Kidney epithelial cell (primary cell): ENCODE data around the gene LRATD1.

DNA sequence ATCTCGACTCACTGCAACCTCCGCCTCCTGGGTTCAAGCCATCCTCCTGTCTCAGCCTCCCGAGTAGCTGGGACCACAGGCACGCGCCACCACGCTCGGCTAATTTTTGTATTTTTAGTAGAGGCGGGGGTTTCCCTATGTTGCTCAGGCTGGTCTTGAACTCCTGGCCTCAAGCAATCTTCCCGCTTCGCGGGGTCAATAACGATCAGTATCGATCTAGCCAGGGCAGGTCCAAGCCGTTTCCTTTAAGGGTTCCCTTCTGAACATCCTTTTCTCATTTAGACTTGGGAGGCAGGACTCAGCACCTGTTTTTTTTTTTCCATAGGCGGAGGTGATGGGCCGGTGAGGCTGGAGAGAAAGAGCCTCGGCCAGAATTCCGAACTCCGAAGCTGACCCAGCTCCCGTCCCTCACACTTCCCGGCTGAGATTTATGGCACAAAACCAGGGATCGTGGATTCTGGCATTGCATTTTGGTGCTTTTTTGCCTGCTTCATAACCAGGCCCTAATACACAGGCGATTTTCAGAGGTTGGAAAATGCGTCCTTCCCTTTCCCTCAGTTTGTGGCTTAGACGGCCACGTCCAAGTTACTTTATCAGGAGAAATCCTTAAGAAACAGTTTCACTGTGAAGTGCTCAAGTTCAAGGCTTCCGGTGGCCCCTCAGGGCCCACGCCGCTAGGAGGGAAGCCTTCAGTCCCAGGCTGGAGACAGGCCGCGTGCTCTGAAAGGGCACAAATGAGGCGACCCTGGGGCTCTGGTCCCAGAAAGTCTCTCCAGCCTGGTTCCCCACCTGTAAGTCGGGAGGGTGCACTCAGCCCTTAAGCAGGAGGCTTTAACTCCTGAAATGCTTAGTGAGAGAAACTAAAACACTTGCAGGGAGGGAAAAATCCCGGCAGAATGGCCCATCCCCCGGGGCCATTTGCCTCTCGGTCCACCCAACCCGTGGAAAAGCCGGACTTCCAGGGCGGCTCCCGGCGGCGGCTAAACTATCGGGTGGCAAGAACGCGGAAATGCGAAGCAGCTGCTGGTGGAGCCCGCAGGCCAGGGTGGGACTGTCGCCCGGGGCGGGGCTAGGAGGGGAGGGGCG, 883 bp upstream of the SLC66A3 start:
- RAMPAGE, long total RNA: no peak
- RRBS: 17% methylated on average over 14 of the region's 51 CpGs

GRCh38 chr2:11201232-11201642, 46.0 kb downstream of the SLC66A3 start:
- RAMPAGE, long total RNA: no peak
- RRBS: no CpG with 5 or more reads among the region's 3 CpGs

DNA sequence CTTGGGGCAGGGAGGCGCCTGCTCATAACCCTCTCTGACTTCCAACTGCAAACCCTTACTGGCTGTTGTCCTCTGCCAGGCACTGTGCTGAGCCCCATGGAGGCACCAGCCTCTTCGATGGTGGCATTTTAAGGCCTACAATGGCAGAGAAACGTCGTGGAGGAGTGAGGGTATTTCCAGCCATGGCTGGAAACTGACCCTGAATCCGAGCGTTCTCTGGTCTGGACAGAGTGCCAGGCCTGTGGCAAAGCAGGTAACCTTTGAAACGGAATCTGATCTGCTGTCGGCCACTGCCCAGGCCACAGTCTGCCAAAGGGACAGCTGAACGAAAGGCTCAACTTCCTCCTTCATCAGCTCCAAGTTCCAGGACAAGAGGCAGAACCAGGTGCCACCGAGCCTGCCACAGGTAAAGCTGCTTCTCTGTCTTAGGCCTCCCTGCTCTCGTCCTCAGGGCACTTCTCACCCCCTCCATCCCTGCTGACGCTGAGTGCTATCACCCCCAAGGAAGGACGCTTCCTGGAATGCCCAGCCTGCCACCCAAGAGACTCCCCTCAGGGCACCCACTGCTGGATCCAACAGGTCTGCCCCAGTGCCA, 27.1 kb upstream of the ROCK2 start:
- RAMPAGE, long total RNA: no peak
- RRBS: no CpG with 5 or more reads among the region's 13 CpGs

GRCh38 chr2:11389820-11390315, 45.4 kb upstream of the ROCK2 start:
- RAMPAGE, long total RNA: no peak
- RRBS: no CpG with 5 or more reads among the region's 12 CpGs

- RAMPAGE, long total RNA: no peak
- RRBS: no CpG with 5 or more reads among the region's 3 CpGs
Measured at GRCh38 chr2:11506464-11507082, 27.3 kb upstream of the GREB1 start.

DNA sequence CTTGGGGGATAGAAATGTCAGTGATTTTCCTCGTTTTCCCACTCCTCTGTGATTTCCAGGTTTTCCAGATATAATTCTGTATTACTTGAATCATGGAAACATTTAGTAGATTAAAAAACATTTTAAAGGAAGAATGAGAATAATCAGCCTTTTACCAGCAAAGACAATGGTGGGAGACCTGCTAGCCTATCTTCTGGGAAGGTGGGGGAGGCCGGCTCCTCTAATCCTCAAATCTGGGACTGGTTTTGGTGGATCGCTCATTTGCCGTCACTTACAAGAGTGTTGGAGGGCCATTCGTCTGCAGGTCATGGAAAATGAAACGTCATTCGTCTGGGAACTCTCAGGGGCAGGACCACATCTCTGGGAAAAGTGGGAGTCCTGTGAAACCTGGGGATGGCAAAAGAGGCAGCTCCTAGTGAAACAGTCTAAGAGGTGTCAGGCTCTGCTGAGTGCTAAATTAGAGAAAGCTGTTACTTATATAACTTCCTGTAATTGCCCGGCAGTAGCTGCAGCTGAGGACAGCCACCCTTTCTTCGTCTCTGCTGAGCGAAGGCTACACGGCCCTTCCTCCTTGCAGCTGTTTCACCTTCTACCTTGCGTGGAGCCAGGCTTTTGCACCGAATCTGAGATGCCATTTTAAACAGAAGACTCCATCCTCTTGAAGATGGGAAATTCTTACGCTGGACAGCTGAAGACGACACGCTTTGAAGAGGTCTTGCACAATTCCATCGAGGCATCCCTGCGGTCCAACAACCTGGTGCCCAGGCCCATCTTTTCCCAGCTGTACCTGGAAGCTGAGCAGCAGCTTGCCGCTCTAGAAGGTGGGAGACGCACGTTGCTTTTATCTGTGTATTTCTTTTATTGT, 22.3 kb downstream of the GREB1 start:
- RAMPAGE, long total RNA: no peak
- RRBS: no CpG with 5 or more reads among the region's 21 CpGs

GRCh38 chr2:11582323-11583522, 48.9 kb downstream of the GREB1 start:
- RAMPAGE, long total RNA: no peak
- RRBS: no CpG with 5 or more reads among the region's 31 CpGs

GRCh38 chr2:11688792-11689296, 18.8 kb upstream of the NTSR2 start:
- RAMPAGE, long total RNA: no peak
- RRBS: no CpG with 5 or more reads among the region's 10 CpGs

DNA sequence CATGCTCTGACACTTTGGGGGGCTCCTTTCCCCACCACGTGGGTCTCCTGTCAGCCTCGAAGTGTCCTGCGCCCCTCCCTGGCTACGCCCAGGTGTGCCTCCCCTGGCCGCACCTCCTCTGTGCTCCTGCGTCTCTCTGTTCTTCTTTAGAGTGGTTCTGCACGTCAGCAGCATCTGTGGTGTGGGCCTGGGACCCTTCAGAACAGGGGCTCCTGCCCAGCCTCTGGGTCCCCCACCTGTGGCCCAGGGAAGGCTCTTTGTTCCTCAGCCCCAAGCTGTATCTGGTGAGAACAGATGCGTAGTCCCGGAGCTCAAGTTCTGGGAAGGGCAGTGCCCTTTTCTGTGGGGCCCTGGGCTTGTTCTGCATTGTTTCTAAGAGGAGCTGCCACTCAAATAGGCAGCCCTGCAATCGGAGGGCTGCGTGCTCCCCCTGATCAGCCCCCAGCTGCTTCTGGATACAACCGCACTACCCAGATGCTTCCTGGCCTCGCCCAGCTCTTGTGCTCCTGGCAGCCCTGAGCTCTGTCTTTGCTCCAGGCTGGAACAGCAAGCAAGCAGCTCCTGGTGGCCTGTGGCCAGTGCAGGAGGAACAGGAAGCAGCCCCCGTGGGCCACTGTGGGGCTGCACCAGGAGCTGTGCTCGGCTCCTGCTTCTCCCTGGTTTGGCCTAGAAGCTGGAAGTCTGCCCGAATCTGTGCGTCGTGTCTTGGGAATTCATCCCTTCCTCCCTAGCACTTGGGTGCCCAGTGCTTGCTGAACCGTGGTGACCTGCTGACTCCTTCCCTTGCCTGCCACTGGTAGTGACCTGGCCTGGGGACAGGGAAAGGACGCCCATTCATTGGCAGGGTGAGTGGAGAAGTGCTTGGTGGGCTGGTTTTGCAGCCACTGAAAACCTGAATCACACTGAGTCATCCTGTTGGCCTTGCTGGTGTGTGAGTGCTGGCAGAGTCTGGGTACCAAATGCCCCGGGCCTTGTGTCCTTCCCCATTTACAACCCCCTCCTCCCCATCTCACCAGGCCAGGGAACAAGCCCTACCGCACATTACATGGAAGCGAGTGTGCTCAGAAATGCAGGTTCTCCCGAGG, 27.2 kb upstream of the NTSR2 start:
- RAMPAGE, long total RNA: no peak
- RRBS: no CpG with 5 or more reads among the region's 24 CpGs

DNA sequence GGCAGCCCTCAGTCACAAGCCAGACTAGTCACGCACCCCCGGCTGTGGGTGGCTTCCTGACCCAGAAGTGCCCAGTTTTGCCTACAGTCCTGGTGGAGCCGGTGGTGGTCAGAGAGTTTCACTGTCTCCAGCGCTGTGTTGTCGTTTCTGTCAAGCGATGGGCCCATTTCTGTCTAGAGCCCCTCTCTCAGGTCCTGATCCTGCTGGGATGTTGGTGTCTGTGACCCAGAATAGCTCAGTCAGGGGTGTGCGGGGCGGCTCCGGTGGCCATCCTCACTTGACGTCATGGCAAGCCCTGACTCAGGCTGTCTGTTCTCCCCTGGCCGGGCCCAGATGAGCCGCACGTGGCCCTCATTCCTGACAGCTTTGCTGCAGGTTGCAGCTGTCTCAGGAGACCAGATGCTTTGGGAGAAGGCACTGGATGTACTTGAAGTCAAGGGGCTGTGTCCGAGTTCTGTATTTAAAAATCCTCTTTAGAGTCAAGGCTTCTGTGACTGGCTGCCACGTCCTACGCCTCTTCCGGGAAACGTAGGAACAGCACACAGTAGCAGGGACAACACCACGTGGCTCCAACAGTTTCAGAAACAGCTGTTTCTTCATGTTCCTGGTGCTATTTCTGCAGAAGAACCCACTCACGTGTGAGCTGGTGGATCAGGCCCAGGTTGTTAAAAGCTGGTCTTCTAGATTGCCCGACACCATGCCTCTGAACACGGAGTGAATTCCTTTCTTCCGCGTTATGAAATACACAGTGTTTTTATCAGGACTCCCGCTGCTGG, 28.1 kb upstream of the NTSR2 start:
- RAMPAGE, long total RNA: no peak
- RRBS: 75% methylated on average over 5 of the region's 25 CpGs

DNA sequence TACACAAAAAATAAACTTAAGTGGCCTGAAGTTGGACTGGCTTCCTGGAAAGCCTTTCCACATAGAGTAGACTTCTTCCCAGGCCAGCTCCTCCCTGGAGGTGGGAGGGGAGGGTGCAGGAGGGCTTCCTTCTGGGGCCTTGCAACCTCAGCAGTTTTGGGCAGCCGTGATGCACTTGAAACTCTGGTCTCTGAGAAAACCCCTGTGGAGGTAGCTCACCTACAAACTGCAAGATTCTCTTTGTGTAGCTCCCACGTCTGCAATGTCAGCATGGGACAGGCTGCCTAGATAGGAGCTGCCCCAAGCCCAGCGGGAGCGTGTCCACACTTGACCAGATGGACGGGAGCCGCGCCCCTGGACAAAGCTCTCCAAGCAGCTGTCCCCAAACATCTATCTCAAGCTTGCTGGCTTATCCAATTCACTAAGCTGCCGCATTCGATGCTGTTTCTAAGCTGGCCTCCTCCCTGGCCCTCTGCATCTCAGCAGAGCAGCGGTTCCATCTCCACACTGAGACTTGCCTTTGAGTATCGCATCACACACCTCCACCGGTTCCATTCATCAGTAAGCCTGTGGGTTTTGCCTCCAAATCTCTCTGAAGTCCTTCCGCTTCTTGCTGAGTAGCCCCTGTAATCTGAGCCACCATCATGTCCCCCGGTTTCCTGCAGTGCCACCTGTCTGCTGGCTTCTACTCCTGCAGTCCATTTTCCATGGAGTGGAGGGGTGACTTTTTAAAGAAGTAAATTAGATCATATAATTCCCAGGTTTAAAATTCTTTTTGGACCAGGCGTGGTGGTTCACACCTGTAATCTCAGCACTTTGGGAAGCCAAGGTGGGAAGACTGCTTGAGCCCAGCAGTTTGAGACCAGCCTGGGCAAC, 1.5 kb upstream of the LPIN1 start:
- RAMPAGE, long total RNA: no peak
- RRBS: no CpG with 5 or more reads among the region's 15 CpGs

GRCh38 chr2:11767518-11768123, 21.2 kb downstream of the LPIN1 start:
- RAMPAGE, long total RNA: no peak
- RRBS: no CpG with 5 or more reads among the region's 12 CpGs

DNA sequence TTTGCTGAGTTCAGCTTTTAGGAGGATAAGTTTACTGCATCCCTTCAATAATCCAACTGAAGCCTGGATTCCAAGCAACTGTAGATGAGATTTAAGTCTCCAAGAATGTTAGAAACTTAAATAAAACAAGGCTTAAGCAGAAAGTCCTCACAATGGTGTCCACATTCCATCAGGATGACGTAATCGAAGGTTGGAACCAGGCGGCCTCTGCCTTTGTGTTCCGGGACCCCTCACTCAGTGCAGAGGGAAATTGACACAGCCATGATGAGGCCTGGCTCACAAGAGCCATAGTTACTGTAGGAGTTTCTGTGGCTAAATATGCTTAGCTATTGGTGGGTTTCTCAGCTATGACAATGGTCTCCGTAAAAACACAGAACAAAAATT, 260.5 kb downstream of the LPIN1 start:
- RAMPAGE, long total RNA: no peak
- RRBS: no CpG with 5 or more reads among the region's 5 CpGs

- RAMPAGE, long total RNA: no peak
- RRBS: no CpG with 5 or more reads among the region's 9 CpGs
Measured at GRCh38 chr2:12034333-12034950, 288.0 kb downstream of the LPIN1 start.

- RAMPAGE, long total RNA: no peak
- RRBS: no CpG with 5 or more reads among the region's 14 CpGs
Measured at GRCh38 chr2:12057187-12057946, 310.9 kb downstream of the LPIN1 start.

GRCh38 chr2:12090888-12091232, 344.4 kb downstream of the LPIN1 start:
- RAMPAGE, long total RNA: no peak
- RRBS: no CpG with 5 or more reads among the region's 3 CpGs

DNA sequence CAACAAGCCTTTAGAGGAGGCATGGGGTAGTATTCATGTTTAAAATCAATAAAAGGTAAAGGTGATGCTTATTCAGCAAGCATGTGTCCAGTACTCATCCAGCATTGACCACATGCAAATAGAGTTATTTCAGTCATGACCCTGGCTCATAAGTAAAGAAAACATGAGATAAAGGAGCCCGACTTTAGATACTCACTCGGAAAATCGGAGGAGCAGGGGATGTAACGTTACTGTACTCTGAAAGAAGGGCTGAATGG, 238.0 kb upstream of the TRIB2 start:
- RAMPAGE, long total RNA: no peak
- RRBS: no CpG with 5 or more reads among the region's 4 CpGs

- RAMPAGE, long total RNA: no peak
Measured at GRCh38 chr2:12665256-12665673, 51.5 kb upstream of the TRIB2 start.

- RAMPAGE, long total RNA: no peak
- RRBS: no CpG with 5 or more reads among the region's 3 CpGs
Measured at GRCh38 chr2:12720115-12721122, 3.7 kb downstream of the TRIB2 start.

DNA sequence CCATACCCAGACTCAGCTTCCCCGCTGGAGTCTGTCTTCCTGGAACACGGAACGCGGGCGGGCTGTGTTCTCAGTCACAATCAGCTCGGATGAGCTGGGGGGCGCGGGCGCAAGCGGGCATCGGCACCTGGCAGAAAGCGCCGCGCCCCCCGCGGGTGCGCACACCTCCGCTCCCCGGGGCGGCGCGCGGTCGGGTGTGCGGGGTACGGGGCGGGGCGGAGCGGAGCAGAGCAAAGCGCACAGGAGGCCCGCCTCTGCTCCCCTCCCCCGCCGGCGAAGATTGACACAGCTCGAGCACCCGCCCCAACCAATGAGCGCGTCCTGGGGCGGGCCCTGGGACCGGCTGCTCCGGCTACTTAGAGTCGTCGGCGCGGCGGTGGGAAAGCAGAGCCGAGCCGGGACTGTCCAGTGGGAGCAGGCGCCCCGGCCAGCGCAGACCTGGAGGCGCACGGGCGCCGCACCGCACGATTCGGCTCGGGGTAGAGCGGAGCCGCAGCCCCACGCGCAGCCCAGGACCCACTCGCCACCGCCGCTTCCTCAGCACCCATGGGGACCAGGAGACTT, at the start of gene LRATD1:
Gene LRATD1, plus strand, starts transcription at position 382 of the 564 bp plus-strand sequence.
- RAMPAGE, long total RNA: no peak
- RRBS: under 1% methylated on average over 26 of the region's 66 CpGs